A673 (cell line): ENCODE measurements around a stretch of chr16.

DNA sequence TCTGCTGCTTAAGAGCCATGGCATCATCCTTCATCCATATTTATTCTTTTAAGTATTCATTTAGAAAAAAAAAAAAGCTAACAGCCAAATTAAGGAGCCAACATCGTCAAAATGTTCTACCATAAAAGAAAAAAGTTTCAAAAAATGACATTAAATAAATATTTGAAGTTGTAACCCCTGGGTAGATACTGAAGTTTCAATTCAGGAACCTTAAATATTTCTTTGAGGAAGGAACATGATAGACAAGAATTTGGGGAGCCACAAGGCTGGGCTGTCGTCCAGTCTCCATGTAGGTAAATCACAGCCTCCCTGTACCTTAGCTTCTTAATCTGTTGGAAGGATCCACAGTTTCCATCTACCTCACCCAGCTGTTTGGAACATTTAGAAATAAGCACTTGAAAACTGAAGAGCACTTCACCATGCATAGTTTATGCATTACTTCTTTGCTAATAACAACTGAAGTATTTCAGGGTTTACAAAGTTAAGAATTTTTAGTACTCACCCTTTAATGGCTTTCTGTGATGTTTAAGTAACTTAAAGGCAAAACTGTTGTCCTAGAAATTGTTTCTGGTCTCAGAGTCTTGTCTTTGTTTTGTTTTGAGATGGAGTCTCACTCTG lies 17.3 kb downstream of the TXNDC11 start:
- PRO-cap, result no peak

GRCh38 chr16:11740173-11741289 lies 2.1 kb downstream of the TXNDC11 start:
- PRO-cap, result no peak

DNA sequence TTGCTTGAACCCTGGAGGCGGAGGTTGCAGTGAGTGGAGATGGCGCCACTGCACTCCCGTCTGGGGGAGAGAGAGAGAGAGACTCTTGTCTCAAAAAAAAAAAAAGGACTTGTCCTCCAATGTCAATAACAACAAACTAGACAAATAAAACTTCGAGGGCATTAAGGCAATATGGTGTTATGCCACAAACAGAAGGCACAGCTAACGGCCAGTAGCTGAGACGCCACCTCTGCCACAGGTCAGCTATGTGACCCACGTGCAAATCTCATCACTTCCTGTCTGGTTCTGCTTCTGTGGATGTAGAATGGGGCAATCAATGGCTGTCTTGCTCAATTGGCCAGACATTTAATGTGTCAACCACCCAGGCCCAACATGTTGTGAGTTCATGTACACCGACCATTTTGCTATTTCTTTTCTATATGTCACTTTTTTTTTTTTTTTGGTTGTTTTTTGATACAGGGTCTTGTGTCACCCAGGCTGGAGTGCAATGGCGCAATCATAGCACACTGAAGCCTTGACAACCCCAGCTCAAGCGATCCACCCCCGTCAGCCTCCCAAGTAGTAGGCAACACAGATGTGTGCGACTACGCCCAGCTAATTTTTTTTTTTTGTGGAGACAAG lies 923 bp upstream of the TXNDC11 start:
- PRO-cap, result no peak

- PRO-cap, result no peak
Observed at GRCh38 chr16:11762411-11763213, 20.0 kb upstream of the TXNDC11 start.

DNA sequence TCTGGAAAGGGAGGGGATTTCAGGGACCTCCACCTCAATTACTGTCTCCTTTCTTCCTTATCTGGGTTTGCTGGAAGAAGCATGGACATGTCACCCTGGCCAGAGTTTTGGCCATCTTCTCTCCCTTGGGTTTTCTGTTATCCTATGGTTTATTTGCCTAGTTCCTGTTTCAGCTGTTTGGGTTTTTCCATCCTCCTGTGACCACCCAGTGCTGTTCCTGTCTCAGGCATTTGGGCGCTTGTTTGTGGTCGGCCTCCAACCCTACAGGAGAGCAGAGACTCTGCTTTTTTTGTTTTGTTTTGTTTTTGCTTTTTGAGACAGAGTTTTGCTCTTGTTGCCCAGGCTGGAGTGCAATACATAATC lies 3.2 kb upstream of the ZC3H7A start:
- PRO-cap, result no peak

- PRO-cap, result no peak
Observed at GRCh38 chr16:11841830-11842321, 9.5 kb downstream of the RSL1D1 start.

DNA sequence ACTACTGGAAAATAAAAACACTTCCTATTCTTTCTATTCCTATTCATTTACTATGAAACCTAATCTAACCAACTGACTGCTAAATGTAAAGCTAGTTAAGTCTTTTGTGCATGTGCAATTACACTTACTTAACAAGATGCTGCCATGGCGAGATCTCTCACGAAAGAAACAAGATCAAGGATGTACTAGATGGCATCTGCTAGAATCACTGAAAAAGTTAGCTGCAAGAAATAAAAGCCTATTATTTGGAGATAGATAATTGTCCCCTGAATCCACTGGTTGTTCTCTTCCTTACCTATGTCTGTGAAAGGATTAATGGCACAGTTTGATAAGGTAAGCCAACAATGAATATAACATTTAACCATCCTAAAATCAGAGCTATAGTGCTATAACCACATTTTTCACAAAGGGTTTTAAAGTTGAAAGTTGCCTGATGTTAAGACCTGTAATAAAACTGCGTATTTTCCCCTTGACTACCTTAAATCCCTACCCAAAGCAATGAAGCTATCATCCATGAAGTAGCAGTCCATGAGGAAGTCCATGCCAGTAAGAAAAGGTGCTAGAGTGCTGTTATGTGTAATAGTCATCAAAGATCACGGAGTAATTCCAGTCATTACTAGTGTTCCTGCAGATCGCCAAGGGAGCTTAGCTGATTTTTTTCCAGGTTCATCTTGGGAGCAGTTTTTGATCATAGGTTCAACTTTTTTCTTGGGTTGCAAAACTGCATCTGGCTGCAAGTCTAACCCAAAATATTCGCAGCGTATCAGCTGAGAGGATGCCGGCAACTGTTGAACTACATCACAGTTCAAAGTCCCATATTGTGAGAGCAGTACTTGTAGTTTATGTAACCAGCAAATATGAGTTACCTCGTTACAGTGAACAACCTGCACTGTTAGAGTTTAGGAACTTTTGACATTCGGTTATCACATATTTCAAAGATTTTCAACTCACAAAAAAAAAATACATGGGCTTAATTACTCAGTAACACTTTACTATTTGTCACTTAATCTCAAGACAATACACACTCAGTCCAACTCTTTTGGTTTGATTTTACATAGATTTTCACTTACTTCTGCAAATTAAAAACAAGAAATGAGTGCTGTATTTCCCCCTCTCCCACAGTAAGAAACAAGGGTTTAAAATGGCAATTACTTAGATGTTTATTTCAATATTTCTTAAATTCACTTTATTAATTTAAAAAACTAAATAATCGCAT lies 18.2 kb upstream of the RSL1D1 start:
- PRO-cap, result no peak

- PRO-cap, result unidirectional peak, plus-strand start at chr16:11914818; unidirectional peak, plus-strand start at chr16:11915018
Observed at GRCh38 chr16:11914528-11915588, 898 bp downstream of the GSPT1 start.

- PRO-cap, result no peak
Observed at GRCh38 chr16:11977449-11978145, 1.1 kb downstream of the SNX29 start.

DNA sequence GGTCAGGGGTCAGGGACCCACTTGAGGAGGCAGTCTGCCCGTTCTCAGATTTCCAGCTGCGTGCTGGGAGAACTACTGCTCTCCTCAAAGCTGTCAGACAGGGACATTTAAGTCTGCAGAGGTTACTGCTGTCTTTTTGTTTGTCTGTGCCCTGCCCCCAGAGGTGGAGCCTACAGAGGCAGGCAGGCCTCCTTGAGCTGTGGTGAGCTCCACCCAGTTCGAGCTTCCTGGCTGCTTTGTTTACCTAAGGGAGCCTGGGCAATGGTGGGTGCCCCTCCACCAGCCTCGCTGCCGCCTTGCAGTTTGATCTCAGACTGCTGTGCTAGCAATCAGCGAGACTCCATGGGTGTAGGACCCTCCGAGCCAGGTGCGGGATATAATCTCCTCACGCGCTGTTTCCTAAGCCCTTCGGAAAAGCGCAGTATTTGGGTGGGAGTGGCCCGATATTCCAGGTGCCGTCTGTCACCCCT lies 99.1 kb downstream of the SNX29 start:
- PRO-cap, result no peak

DNA sequence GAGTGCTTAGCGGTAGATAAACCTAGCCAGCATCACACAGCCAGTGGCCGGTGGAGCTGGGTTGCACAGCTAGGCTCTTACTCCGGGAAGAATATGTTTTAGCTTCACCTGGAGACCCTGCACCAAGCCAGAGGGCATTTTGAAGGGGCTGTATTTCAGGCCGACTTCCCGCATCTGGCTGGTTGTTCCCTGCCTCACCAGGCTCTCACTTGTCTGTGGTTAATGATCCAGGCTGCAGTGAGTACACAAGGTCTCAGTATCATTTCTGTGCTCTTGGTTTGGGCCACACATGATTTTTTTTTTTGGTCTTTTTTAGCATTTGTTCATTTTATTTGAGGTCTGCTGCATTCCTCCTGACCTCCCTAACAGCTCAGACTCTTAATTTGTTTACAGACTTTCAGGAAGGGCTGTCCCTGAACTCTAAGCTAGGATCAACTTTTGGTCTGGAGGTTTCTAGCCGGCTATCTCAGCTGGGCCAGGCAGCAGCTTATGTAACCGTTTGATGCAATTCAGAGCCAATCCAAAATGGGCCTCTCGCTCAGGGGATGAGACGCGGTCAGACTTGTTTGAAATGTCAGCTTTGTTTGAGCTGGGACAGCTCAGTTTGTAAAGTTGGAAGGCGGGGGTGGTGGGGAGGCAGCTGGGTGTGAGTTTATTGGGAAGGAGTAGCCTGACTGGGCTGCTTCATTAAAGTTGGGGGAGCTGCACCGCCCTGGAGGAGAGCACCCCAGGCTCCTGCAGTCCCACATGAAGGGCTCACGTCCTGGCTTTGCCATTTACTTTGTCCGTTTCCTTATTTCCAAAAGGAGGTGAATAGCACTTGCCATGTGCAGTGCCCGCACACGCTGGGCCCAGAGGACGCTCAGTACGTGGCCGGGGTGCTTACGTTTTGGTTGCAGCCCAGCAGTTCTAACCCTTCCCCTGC lies 121.0 kb downstream of the SNX29 start:
- PRO-cap, result no peak

DNA sequence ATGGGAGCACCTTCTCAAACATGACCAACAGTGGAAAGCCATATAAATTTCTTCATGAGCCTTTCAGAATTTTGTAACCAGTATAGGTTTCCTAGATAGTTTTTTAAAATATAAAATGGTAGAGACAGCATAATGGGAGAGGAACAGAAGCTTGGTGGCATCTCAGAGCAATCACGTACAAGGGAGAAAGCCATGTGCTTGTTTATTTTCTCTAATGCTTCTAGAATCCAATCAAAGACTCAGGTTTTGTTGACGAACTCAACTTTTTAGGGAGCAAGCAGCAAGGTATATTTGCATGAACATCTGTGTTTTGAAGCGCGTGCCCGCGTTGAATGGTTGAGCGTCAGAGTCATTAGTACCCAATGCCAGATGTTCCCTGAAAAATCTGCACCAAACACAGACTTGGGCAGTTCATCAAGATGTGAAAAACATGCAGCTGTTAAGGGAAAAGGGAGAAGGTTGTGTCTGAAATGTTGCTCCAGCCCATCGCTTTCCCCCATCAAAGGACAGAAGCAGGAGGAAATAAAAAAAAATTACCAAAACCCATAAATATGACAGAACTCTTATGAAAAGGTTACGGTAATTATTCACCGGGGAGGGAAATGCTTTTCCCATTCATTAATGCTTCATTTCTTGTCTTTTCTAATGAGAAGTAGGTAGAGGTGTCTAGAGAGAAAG lies 170.4 kb downstream of the SNX29 start:
- PRO-cap, result no peak

DNA sequence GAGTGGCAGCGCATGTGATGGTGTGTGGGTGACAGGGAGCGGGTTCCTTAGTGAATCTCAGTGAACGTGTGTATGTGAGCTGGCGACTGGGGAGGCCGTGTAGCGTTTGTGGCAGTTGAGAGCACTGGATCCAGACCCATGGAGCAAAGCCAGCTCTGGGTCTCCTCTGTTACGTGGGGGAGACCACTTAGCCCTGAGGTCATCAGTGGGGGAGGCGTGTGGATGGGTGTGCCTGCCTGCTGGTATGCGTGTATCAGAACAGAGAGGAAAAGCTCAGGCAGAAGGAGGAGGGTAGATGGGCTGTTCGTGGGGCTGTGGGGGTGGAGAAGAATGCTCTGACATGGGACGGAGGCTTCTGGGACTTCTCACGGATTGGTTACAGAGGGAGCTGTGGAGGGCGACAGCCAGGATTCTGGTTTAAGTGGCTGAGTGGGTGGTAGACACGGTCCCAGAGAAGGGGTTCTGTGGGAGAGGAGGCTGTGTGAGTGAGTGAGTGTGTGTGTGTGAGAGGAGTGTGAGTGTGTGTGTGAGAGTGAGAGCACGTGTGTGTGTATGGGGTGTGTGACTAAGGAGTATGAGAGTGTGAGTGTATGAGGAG lies 193.8 kb downstream of the SNX29 start:
- PRO-cap, result no peak

DNA sequence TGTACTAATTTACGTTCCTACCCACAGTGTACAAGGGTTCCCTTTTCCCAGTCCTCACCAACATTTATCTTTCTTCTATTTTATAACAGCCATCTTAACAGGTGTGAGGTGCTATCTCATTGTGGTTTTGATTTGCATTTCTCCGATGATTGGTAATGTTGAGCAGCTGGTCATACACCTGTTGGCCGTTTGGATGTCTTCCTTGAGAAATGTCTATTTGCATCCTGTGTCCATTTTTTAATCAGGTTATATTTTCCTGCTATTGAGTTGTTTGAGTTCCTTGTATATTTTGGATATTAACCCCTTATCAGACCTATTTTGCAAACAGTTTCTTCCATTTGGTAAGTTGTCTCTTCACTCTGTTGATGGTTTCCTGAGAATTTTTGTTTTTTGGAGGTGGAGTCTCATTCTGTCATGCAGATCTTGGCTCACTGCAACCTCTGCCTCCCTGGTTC lies 279.5 kb downstream of the SNX29 start:
- PRO-cap, result no peak

- PRO-cap, result no peak
Observed at GRCh38 chr16:12362773-12363348, 386.3 kb downstream of the SNX29 start.

DNA sequence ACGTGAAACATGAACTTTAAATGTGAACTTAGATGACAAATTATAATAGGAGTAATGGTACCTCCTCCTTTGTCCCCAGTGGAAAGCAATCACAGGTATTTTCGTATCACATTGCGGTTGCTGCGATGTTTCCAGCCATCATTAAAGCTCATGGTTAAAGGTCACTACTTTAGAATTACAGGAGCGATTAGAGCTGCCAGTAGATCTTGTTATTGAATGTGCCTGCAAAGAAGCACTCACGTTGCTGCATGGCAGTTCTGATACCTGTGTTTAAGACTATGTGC lies 301.0 kb downstream of the CPPED1 start:
- PRO-cap, result no peak

DNA sequence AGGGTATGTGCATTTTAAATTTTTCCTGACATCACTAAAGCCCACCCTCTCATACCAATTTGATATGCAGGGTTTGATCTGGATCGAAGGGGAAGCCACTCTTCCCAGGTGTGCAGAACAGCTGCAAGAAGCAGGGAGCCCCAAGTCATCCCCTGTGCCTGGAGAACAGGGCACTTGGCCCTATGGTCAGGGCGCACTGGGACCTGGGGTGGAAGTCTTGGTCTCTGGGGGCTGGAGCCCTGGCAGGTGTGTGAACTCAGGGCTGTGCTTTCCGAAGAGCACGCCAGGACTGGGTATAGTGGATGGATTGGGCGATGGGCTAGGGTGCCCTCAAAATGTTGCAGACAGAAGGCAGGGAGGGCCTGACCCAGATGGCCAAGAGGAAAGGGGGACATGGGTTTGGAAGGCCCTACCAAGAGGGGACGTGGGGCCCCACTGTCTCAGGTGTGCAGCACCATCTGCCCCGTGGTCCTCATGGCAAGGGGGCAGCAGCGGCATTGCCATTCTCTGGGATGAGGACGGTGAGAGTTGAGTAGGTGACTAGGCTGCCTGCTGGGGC lies 272.5 kb downstream of the CPPED1 start:
- PRO-cap, result no peak

DNA sequence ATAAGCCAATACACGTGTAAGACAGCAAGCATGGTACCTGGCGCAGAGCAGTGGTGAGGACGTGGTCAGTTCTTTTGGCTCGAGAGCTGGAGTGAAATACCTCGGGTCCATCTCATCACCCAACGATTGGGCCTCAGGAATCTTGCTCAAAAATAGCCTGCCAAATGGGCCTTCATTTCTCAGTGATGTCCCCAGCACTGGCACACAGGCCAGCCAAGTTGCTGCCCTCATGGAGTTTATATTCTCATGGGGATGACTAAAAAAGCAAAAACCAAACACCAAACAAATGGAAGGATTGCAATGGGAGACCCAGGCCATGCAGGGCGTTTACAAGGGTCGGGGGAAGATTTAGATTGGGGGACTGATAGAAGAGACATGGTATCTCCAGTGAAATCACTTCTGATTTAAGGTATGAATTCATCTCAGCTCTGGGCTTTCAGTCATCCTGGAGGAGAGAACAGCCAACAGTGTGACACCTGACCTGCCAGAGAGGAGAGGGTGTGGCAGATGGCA lies 251.3 kb downstream of the CPPED1 start:
- PRO-cap, result no peak

DNA sequence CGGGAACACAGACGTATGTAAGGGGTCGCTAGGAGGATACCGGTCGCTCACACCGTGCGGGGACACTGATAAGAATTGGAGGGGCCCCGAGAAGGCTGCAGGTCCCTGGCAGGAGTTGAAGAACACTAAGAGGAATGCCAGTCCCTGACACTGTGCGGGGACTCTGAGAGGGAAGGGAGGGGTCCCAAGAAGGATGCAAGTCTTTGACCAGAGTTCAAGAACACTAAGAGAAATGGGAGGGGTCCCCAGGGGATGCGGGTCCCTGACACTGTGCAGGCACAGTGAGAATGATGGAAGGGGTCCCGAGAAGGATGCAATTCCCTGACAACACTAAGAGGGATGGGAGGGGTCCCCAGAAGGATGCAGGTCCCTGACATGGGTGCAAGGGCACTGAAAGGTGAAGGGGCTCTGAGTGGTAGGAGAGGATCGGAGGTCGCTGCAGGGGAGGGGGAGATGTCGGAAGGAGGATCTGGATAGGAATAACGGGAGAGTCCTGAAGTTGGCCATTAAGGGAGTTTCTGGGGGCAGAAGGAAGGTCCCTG lies 669 bp downstream of the ERCC4 start:
- PRO-cap, result no peak

DNA sequence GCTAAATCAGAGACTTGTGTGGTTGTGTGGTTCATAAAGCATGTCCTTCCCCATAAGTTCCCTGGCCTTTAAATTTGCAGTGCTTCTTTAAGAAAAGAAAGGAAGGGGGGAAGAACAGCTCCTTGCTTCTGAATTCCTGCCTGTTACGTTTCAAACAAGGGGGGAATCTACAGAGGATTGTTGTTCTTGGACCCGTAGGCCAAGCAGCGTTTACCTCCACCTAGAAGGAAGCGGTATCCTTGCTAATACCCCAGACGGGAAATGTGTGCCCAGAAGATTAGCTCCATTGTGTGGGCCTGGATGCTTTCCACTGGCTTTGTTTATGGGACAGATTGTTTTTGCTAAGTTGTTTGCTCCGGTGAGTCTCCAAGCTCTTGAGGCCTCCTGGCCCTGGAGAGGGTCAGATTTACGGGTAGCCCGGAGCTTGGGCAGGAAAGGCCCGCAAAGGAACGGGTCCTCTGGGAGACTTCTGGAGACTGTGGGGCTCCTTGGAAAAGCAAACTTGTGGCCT lies 28.5 kb upstream of the MRTFB start:
- PRO-cap, result no peak